Duodenum (tissue), 1 donor: ENCODE measurements around the genes NDUFC1, RAB33B and MGST2.

DNA sequence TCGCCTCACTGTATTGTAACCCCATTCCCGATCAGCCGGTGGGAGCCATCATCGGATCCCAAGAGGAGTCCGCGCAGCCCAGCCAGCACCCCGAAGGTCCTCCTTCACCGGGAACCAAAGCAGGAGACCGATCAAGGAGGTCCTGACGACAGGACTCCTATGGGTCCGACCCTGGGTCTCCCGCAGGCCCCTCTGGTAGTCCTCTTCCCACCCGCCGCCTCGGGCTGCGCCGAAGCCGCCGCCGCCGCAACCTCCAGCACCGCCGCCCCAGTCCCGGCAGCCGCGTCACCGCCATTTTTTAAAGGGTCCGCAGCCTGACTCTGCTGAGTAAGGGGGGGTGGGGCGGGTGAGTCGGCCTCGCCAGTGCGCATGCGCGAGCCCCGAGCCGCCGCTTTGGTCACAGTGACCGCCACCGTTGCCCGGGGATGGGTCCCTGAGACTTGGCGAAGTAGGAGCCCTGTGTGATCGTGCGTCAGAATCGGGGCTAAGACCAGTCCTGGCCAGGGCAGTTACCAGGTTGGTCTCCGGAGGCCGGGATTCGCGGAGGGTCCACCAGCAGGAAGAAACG lies 1419.3 kb upstream of the PCDH10 start:
- PRO-cap: no peak

GRCh38 chr4:132262625-132263055 lies 886.5 kb upstream of the PCDH10 start:
- PRO-cap: no peak

DNA sequence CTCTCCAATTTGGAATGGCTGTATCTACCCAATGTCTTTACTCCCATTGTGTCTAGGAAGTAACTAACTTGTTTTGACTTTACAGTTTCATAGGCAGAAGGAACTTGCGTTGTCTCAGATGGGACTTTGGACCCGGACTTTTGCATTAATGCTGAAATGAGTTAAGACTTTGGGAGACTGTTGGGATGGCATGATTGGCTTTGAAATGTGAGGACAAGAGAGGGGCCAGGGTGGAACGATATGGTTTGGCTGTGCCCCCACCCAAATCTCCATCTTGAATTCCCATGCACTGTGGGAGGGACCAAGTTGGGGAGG lies 429.7 kb downstream of the PCDH10 start:
- PRO-cap: no peak

- PRO-cap: no peak
These were observed 36.2 kb downstream of the PCDH18 start for GRCh38 chr4:137496209-137496456.

DNA sequence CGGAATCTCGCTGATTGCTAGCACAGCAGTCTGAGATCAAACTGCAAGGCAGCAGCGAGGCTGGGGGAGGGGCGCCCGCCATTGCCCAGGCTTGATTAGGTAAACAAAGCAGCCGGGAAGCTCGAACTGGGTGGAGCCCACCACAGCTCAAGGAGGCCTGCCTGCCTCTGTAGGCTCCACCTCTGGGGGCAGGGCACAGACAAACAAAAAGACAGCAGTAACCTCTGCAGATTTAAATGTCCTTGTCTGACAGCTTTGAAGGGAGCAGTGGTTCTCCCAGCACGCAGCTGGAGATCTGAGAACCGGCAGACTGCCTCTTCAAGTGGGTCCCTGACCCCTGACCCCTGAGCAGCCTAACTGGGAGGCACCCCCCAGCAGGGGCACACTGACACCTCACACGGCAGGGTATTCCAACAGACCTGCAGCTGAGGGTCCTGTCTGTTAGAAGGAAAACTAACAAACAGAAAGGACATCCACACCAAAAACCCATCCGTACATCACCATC lies 35.6 kb downstream of the PCDH18 start:
- PRO-cap: no peak

- PRO-cap: no peak
These were observed 42.5 kb downstream of the SLC7A11 start for GRCh38 chr4:138199378-138200249.

- PRO-cap: no peak
These were observed 2.7 kb downstream of the SLC7A11 start for GRCh38 chr4:138239428-138239864.

GRCh38 chr4:138912366-138913121 lies 103.0 kb upstream of the NOCT start:
- PRO-cap: no peak

GRCh38 chr4:139083318-139084108 lies 67.9 kb downstream of the NOCT start:
- PRO-cap: bidirectional peak, plus-strand start at chr4:139083772, minus-strand start at chr4:139083751

GRCh38 chr4:139301838-139302959 lies at the start of gene NDUFC1:
TSS of gene NDUFC1 (minus strand) at chr4:139302477.
- PRO-cap: bidirectional peak, plus-strand start at chr4:139301988, minus-strand start at chr4:139301916; bidirectional peak, plus-strand start at chr4:139302616, minus-strand start at chr4:139302292

- PRO-cap: bidirectional peak, plus-strand start at chr4:139454175, minus-strand start at chr4:139453956
These were observed at the start of gene RAB33B for GRCh38 chr4:139454064-139454253. TSS of gene RAB33B (plus strand) at chr4:139454121.

GRCh38 chr4:139503042-139503370 lies 49.1 kb downstream of the RAB33B start:
- PRO-cap: unidirectional peak, plus-strand start at chr4:139503192

DNA sequence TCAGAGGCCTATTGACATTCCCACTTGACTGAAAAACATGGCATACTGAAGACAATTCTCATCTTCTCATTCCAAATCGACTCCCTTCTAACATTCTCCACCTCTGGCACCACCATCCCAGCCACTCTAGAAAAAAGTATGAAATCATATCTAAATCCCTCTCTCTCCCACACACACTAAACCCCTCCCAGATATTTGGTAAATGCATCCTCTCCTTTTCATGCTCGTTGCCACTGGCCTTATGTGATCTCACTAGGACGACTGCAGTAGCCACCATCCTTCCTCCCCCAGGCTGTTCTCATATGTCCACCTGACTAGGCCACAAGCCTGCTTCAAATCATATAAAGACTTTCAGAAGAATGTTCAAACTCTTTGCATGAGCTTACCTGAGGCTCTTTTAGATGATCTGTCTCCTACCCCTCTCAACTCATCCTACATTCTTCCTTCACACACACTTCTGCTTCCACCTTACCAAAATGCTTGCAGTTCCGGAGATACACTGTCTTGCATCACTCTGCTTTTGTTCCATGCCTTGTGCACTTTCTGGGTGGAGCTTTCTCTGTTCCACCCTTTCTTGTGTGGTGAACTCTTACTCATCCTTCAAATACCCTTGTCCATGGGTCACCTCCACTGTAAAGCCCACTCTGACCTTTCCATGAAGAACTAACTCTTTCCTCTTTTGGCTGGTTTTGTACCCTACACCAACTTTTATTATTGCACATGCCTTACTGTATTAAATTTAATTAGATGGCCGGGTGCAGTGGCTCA lies 18.6 kb upstream of the MGST2 start:
- PRO-cap: no peak

GRCh38 chr4:139665551-139666631 lies at the start of gene MGST2:
TSS of gene MGST2 (plus strand) at chr4:139665819.
- PRO-cap: bidirectional peak, plus-strand start at chr4:139666013, minus-strand start at chr4:139665691

DNA sequence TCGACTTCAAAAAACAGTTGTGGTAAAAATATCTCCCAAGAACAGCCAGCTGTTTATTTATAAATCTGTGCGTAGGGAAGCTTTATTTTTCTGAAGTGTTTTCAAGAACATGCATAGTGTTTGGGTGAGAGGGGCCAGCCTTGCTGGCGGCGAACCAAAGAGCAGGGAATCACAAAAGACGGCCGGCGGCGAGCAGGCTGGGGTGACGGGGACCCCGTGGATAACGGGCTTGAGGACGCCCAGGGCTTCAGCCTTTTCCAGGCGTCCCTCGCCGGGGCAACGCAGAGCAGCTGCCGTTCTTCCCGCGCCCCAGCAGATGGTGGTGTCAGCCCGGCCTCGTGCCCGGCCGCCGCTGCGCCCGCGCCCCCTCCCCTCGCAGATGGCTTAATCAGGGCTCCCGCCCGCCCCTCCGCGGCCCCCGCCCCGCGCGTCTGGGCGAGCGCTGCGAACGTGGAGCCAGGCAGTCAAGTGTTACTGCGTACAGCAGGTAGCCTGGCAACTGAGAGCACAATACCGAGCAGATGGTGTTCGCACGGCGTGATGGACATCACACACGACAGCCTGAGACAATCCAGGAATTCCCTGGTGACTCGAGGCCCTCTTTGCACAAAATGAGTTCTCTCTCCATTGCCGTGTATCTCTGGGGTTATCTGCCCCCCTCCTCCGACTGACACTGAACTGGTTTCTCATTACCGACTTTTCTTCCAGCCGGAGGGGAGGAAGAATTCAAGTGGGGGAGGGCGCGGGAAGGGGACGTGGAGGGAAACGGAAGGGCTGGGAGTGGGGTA lies 69.2 kb downstream of the MGST2 start:
- PRO-cap: no peak

DNA sequence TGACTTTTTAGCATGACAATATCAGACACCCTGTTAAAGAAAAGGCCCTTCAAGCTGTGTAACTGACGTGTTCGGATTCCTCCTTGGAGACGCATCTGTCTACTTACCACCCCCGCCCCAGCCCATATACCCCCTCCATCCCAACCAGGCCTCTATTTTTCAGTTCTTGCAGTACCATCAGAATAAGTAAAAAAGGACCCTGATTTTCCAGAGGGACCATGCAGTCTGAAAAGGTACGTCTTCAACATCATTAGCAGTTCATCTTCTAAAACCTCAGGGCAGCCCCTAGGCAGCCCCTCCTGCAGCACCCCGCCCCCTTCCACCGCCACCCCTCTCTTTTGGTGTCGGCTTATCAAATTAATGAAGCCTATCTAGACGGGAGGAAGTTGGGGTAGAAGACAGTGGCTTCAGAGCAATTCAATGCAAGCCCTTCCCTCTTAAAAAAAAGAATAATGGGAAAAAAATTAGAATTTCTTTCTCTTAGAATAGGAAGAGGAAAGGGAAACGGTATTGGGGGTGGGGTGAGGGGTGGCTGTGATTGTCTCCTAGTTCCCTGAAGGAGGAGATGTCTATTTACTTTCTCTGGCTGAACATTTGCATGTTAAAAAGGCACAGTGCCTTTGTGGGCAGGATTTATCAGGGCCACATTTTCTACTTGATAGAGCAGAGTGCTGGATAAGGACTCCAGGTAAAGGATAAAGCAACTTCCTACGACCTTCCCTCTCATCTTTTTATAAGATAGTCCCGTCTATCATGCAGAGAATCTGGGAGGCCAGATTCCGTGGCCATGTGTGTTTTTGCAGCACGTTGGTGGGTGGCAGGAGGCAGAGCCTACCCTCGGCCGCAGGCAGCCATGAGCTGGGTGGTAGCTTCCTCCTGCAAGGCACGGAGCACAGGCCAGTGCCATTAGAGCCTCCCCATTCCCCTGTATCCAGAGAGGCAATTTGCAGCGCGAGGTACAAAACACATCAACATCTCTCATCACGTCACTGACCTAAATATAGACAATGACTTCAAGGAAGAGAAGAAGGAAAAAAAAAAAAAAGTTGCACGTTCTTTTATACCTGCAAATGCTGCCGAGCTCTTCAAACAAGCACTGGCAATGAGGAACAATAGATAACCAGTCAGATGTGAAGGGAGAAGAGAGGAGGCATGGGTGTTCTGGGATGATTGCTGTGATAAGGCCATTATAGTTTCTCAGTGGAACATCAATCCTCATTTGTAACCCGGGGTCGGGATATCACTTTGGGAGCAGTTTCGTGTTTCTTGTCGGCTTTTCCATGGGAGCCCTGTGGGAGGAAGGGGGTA lies 159.6 kb downstream of the MGST2 start:
- PRO-cap: no peak

- PRO-cap: no peak
These were observed 195.6 kb downstream of the MGST2 start for GRCh38 chr4:139861129-139861688.

- PRO-cap: no peak
These were observed 61.2 kb downstream of the MAML3 start for GRCh38 chr4:140092796-140093232.

DNA sequence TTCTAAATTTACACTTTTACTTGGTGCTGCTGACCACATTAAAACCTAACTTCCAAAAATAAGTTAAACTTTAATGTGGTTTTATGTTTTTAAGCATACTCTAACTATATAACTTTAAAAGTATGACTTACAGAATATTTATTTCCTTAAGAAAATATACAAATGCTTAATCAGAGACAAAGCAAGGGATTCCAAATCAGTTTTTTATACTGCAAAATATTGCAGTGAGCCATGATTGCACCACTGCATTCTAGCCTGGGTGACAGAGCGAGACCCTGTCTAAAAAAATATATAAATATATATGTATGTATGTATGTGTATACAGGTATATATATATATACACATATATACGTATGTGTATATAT lies 36.7 kb downstream of the MAML3 start:
- PRO-cap: no peak

DNA sequence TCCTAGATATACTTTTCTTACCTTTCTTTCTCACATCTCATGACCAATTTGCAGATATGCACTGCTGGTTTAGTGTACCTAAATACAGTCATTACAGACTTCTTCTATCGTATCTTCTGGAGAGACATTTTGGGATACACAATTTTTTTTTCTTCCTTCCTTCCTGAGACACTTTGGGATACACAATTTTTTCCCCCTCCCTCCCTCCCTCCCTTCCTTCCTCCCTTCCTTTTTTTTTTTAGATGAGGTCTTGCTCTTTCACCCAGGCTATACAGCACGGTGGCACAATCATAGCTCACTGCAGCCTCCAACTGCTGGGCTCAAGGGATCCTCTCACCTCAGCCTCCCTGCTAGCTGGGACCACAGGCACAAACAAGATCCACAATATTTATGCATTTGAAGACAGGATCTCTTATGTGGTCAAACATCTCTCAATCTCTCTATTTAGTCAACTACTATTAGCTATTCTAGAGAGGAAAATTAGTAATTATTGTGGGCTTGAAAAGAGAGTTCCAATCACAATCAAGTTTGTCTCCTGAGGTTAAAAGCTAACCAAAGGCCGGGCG lies 34.5 kb downstream of the MAML3 start:
- PRO-cap: no peak